A673 (cell line): ENCODE data around the genes ATF6, NOS1AP and PBX1.

DNA sequence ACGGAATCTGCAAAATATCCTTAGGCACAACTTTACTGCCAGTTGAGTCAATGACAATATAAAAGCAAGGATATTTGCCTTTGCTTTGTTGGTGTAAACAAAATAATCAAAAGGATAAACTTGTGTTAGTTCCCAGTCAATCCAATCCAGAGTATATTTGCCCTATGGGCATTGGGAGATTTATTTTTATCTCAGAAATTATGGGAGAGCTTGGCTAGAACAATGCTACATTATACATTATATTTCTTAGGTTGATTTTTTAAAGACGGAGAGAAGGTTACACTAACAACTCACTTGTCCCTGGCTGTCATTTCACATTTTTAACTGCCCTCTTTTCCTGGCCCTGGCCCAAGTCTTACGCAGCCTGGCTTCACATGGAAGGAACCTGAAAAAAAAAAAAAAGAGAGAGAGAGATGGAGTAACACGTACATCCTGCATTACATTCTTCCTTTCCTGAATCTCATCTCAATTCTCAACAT, 4.1 kb downstream of the HSPA6 start:
- PRO-cap, result no peak

- PRO-cap, result bidirectional peak, plus-strand start at chr1:161540237, minus-strand start at chr1:161540035; unidirectional peak, plus-strand start at chr1:161540437
These were observed 9.7 kb downstream of the FCGR3A start for GRCh38 chr1:161539666-161540615.

GRCh38 chr1:161622026-161622971, 8.7 kb downstream of the FCGR3B start:
- PRO-cap, result no peak

DNA sequence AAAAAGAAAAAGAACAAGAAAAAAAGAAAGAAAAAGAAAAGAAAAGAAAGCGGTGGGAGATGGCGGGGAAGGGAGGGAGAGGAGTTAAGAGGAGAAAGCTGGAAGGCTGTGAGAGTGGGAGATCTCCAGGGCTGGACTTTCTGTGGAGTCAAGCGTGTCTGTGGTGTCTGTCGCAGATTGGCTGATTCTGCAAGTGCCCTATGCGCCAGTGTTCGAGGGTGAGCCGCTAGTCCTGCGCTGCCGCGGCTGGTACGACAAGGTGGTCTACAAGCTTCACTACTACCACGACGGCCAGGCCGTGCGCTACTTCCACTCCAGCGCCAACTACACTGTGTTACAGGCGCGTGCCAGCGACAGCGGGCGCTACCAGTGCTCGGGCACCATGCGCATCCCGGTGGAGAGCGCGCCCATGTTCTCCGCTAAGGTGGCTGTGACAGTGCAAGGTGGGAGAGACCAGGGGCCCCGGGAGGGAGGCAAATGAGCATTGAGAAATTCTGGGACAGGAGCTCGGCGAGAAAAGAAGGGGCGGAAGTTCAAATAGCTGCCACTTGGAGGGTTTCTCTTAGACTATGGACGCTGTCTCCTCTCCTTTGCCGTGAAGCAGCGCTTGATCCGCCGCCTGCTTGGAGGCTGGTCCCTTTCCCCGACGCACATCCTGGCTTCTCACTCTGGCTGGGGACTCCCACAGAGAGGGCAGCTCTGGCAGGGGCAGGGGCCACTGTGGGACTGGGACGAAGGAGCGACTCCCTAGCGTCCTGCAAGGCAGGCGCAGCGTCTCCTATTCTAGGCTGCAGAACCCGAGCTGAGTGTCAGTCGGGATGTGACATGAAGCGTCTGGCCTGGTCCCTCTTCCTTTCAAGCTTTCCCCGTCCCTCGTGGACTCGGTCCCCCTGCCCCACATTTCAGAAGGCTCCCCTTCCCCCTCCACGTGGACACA, 4.6 kb downstream of the FCRLB start:
- PRO-cap, result no peak

GRCh38 chr1:161765907-161767072, at the start of gene ATF6:
Gene ATF6 (plus strand): TSS chr1:161766320.
- PRO-cap, result bidirectional peak, plus-strand start at chr1:161766322, minus-strand start at chr1:161766147

DNA sequence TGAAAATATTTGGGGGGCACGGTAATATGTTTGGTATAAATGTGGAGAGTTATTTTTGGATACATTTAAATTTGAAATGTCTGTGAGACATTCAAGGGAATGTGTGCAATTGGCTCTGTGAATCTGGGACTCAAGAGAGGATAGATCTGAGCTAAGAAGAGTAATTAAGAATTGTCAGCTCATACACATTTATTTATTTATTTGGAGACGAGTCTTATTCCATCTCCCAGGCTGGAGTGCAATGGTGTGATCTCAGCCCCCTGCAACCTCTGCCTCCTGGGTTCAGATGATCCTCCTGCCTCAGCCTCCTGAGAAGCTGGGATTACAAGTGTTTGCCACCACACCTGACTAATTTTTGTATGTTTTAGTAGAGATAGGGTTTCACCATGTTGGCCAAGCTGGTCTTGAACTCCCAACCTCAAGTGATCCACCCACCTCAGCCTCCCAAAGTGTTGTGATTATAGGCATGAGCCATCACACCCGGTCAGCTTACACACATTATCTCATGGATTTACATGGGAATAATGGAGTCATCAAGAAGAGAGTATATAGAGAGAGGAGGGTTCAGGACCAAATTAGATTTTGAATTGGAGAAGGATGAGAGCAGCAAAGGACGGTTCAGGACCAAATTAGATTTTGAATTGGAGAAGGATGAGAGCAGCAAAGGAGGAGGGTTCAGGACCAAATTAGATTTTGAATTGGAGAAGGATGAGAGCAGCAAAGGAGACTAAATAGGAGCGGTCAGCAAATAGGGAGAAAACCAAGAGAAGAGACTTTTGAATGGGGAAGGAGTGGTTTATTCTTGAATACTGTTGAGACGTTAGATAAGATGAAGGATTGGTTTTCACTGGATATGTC, 112.0 kb downstream of the ATF6 start:
- PRO-cap, result no peak

DNA sequence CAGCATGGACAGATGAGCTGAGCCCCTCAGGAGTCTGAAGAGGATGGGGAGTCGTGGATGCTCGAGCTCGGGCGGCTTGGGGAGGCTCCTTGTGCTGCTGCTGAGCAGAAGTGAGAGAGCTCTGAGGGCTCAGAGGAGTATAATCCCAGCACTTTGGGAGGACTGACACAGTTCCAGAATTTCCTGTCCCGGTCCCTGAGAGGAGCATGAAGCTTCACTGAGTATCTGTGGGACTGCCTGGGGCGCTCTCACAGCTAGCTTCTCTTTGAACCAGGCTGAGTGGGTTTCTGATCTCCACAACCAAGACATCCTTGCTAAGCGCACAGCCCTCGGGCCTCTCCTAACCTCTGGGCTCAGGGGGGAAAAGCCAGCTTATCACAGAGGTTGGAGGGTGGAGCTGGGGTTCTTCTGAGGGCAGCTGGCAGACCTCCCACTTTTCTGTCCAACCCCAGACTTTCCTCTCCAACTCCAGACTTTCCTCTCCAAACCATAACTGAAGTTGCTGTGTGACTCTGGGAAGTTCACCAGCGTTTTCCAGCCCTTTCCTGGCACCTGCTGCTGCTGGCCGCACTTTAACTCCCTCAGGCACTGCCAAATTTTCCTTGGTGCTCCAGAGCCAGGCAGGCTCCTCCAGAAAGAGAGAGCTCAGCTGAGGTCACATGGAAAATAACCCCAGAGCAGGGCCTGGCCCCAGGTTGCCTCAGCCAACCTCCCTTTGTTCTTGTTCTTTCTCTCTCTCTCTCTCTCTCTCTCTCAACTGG, 49.7 kb downstream of the OLFML2B start:
- PRO-cap, result no peak

DNA sequence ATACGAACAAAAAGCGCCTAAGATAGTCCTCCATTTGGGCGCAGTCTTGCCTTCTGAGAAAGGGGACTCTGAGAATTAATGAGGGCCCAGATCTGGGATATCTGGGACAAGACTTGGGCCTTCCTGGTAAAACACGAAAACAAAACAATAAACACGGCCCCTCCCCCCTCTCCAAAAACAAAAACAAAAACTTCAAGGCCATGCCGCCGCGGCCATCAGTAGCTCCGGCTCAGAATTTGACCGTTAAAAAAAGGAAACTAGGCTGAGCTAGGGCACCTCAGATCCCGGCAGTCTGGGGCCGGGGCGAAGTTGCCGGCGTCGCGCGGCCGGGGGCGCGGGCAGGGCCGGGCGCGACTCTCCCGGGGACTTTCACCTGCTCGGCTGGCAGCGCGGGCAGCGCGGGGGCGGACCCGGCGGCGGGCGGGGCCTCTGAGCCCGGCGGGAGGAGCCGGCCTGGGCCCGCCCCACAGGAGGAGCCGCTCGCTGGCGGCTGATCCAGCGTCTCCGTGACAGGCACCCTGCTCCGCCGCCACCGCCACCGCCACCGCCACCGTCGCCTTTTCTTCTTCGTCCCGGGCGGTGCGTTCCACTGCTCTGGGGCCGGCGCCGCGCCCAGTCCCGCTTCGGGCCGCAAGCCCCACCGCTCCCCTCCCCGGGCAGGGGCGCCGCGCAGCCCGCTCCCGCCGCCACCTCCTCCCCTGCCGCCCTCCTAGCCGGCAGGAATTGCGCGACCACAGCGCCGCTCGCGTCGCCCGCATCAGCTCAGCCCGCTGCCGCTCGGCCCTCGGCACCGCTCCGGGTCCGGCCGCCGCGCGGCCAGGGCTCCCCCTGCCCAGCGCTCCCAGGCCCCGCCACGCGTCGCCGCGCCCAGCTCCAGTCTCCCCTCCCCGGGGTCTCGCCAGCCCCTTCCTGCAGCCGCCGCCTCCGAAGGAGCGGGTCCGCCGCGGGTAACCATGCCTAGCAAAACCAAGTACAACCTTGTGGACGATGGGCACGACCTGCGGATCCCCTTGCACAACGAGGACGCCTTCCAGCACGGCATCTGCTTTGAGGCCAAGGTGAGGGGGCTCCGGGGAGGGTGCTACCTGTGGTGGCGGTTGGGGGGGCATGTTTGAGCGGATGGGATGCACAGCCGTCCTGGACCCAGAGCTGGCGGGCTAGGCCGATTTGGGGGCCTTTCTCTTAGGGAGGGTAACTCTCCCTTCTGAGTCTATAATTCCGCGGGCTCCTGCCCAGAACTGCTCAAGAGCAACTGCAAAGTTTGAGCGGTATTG, at the start of gene NOS1AP:
Gene NOS1AP (plus strand): TSS at position 467 of the 1,274 bp plus-strand sequence.
- PRO-cap, result bidirectional peak, plus-strand start at position 589 of the sequence, minus-strand start at position 379 of the sequence

GRCh38 chr1:162368267-162368934, 8.3 kb downstream of the SPATA46 start:
- PRO-cap, result no peak

DNA sequence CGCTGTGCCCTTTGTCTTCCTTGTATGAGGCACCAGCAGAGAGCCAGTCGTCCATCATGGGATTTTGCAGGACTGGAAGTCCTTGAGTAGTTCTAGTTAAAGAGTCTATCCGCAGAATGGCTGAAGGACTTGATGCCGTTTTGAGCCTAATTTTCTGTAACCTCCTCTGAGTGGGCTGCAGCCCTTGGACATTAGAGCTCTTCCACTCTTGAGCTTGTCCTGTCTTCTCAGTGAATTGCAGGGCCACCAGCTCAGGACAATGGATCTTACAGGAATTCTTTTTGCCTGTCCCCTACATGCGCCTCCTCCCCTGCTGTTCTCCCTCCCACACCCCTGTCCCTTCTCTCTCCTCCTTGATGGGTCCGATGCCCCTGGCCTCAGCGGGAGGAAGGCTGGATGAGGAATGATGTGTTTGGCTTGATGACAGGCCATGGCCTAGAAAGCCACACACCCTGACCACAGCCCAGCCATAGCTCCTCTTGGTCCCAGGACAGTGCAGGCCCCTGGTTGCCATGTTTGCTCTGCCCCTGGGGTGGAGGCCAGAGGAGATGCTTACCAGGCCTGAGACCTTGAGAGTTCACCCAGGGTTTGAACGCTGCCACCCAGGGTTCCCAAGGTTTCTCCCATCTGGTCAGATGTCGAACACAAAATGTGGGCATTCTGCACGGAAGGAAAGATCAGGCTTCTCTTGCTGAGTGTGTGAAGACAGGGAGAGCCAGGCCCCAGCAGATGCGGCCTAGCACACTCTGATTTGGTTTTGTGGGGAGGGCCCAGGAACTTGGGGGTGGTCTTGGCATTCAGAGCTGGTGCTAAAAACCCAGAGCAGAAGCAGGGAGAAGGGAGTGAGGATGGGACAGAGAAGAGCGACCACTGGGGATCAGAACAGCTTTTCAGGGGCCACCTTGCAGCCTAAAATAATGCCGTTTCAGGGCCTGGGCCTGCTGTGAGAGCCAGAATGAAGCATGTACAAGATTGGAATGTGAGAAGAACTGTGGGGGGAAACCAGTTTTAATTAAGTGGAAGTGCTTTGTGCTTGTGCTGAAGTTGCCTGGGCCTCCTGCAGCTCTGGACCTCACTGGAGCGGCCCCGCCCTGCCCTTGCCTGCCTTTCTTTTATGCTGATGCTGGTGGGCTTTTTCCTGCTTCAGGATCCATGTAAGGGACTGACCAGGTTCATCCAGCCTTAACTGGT, 2.6 kb downstream of the C1orf226 start:
- PRO-cap, result no peak

DNA sequence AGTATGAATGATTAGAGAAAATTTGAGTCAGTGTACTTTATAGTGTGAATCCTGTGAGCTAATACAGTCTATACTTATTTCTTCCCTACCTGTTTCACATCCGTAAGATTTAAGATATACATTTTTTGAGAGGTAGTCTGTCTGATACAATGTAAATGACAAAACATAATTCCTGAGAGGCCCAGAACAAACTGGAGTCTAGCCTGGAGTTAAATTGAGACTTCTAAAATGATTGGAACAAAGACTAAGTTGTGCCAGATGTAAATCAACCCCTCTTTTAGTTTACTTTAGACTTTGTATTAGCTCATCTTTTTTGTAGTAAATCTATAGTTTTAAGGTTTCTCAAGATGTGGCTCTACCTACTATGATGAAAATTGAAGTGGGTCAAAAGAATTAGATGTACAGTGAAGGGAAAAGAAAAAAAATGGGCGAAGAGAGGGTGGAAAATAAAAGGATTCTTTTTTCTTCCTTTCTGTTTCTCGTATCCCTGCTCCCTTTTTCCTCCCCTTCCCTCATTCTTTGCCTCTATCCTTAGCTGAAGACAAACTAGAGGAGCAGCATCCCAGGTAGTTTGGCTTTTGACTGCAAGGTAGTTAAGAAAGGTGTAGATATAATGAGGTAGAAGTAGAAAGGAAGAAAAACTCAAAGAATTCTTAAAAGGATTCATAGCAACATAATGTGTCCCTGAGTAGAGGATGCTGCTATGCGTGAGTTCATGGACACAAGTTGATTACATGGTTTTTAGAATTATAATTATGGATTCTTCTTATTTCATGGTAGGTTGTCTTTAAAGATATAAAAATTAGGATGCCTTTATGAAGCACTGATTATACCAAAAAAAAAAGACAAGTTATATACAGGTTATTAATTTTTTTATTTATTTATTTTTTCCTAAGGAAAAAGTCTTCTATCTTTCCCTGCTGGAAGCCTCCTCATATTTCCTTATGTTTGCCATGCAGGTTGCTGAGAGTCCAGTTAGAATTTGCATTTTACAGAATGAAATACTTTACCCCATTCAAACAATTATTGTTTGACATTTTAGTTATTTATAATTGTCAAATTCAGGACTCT, 25.9 kb downstream of the UHMK1 start:
- PRO-cap, result no peak

GRCh38 chr1:162587383-162587880, 25.9 kb downstream of the UAP1 start:
- PRO-cap, result no peak

DNA sequence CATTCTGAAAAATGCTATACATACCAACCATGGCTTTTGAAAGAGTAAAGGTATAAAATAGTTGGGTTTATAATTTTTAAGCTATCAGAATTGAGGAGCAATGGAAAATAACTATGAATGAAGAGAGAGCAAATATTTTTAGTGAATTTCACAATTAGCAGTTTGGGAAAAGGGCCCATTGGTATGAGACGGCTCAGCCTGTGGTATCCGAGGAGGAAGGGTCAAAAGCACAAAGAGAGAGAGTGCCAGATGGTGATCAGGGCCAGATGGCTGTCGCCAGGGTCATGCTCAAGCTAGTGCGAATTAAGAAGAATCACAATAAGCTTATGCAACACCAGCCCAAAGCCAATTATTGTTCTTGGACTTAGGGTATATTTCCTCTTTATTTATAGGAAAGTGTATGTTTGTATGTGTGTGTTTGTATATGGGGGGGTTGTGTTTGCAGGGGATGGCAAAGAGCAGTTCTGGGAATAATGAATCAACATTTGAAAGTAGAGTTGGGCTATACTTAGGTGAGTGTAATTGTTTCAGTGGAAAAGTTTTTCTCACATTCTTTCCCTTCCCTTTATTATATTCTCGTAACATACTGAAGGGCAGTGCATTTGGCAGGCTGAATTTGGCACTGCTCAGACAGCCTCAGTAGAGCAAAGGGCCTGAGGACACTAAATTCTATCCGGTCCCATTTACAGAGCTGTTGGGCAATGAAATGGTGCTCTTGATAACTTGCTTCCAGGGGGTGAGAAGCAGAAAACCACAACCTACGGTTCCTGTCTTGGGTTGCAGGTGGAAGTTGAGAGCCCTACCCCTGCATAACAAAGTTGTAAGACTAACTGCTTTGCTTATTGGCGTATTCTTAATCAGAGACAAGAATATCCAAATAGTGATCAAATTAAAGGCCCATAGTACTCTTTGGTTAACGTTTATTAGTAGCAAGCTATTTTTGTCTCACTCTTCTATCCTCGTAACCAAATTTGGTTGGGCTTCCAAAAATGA, 19.4 kb upstream of the DDR2 start:
- PRO-cap, result no peak

DNA sequence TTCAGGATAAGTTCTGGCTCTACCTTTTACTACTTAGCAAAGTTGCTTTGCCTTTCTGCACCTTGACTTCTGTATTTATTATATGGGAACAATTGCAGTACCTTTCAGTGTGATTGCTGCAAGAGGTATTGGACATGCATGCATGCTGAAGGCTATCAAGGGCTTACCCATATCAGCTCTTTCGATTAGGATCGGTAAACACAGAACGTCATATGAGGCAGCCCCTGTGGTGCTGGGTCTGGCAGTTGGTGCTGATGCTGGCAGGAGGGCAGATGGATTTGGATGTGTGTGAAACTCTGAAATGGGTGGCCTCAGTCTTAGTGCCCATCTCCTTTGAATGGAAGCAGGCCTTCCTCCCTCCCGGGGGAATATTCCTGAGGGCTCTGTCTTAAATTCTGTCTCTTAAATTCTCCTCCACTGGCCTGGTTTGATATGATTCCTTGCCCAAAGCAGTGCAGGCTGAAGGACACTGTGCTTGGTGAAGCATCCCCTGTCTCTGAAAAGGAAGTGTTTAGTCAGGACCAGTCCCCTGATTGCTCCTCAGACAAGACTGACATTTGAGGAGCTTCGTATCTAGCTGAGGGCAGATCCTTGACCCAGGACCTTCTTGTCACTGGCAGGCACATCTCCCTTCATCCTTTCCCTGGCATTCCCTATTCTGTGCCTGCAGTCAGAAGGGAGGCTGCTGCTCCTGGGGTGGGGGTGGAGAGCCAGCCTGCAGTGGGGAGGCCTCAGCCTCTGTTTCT, 2.2 kb downstream of the DDR2 start:
- PRO-cap, result no peak

GRCh38 chr1:162784808-162785163, 5.7 kb upstream of the HSD17B7 start:
- PRO-cap, result no peak

DNA sequence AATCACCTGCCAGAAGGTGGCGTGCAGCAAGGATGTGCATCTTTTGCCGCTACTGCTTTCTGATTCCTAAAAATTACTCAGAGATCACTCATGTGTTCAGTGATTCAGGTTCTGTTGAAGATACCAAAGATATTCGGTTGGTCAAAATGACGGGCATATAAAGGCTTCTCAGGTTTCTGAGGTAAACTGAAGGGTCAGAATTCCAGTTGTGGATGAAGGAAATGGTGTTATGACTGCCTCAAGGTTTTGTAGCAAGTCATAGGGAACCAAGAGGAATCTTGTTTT, 2.7 kb downstream of the RGS4 start:
- PRO-cap, result no peak

GRCh38 chr1:163231382-163231909, 28.7 kb upstream of the RGS5 start:
- PRO-cap, result no peak

GRCh38 chr1:164558983-164560147, at the start of gene PBX1:
Gene PBX1 (plus strand): TSS chr1:164559184.
- PRO-cap, result bidirectional peak, plus-strand start at chr1:164559184, minus-strand start at chr1:164558796; bidirectional peak, plus-strand start at chr1:164559848, minus-strand start at chr1:164559526

GRCh38 chr1:164573903-164574524, 15.0 kb downstream of the PBX1 start:
- PRO-cap, result no peak

DNA sequence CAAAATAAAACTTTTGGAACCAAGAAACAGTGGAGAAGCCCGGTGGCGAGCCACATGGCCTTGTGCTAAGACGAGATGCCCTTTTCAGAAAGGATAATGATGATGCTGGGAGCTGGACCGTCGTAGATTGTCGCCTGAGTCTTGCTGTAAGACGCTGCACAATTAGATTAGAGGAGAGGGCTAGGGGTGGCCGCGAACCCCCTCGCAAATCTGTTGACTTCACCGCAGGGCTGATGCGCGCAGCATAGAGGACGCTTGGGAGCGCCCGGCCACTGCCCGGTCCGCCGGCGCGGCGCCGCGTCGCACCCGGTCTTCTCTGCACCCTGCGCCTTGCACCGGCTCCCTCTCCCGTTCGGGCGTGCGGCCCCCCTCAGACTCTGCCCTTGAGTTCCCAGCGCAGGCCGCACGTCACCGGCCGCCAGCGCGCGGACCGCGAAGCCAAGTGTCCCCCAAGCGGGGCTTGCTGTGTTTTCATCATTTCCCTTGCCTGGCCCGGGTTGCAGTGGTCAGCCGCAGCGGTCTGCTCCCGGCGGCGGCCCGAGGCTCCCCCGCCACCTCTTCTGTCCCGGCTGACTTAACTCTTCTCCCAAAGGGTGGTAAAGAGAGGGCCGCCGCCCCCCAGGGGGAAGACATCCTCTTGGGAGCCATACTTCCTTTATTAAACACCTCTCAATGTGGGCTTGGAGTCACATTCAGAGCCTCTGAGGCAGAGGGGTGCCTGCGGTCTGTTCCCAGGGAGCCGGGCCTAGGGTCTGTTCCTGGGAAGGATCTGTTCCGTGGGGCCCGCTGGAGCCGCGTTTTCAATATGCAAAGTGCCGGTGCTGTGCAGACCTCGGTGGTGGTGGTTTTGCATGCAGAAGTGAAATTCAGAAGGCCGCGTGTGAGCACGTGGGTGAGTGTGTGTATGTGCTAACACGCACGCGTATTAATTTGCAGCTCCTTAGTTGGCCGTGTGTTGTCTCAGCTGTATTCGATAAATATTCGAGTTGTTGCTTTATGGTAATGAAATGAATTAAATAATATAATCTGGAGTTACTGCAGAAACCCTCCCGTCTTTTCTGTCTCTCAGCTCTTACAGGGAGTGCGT, 17.5 kb downstream of the PBX1 start:
- PRO-cap, result no peak